ENCODE measurements around the genes GPR132, JAG2 and NUDT14.

- PRO-cap, result no peak
- RAMPAGE, long total RNA, 4 experiments, result no peak in any of the 4 experiments
These were observed 87.3 kb downstream of the KIF26A start for GRCh38 chr14:104225443-104226331.

GRCh38 chr14:104291358-104292089, 153.1 kb downstream of the KIF26A start:
- PRO-cap, result no peak
- RAMPAGE, long total RNA, 4 experiments, result no peak in any of the 4 experiments

- PRO-cap, result no peak
- RAMPAGE, long total RNA, 4 experiments, result no peak in any of the 4 experiments
These were observed 118.3 kb upstream of the C14orf180 start for GRCh38 chr14:104460997-104461964.

DNA sequence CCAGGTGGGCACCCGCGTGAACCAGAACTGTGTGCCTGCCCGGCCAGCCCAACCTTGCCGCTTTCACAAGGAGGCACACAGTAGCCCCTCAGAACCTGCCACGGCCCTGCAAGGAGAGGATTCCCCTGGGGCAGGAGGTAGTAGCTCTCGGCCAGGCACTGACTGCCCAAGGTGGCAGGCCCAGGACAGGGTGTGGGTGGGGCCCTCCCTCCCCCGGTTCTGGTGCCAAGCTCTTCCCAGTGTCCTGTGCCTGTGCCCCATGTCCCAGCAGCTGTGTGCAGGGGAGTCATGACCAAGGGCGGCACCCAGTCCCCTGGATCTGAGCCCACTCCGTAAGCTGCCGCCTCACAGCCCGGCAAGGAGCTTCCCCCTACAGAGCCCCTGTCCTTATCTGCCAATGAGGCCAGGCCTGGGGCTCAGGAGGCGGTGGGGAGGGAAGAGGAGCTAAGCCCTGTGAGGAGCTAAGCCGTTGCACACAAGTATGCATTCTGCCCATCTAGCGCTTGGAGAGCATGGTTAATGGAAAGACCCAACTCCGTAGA, 5.7 kb upstream of the C14orf180 start:
- PRO-cap, result no peak
- RAMPAGE, long total RNA, 4 experiments, result no peak in any of the 4 experiments

- PRO-cap, result no peak
- RAMPAGE, long total RNA, 4 experiments, result no peak in any of the 4 experiments
These were observed 606 bp downstream of the C14orf180 start for GRCh38 chr14:104580224-104580515.

DNA sequence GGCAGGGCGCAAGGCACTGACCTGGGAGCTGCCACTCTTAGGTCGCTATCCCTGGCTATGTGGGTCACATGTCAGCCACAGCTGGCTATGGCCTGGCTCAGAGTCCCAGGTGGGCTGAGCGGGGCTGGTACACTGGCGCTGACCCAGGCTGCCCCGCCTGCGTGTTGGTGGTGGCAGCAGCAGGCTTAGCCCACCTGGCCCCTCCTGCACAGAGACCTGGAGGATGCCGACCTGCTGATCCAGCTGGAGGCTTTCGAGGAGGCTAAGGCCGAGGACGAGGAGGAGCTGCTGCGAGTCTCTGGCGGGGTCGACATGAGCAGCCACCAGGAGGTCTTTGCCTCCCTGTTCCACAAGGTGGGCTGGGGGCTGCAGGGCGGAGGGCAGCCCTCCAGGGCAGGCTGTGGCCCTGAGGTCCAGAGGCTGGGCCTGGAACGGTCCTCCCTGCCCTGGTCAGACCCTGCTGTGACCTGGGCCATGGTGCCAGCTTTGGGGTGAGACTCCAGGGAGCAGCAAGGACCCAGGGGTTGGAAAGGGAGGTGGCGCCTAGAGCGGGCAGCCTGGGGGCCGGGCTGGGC, 16.5 kb downstream of the INF2 start:
- PRO-cap, result no peak
- RAMPAGE, long total RNA, 4 experiments, result no peak in any of the 4 experiments

- PRO-cap, result no peak
- RAMPAGE, long total RNA, 4 experiments, result no peak in any of the 4 experiments
These were observed 11.3 kb upstream of the ADSS1 start for GRCh38 chr14:104712710-104713142.

DNA sequence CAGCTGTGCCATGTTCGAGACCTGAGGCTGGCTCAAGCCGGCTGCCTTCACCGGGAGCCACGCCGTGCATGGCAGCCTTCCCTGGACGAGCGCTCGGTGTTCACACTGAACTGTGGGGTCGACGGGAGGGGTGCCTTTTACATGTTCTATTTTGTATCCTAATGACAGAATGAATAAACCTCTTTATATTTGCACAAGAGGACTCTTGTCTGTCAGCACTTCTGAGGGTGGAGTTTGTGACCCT, 6.4 kb downstream of the SIVA1 start:
- PRO-cap, result no peak
- RAMPAGE, long total RNA, 4 experiments, result no peak in any of the 4 experiments

GRCh38 chr14:104772699-104773296, 19.9 kb downstream of the SIVA1 start:
- PRO-cap, result no peak
- RAMPAGE, long total RNA, 4 experiments, result no peak in any of the 4 experiments

- PRO-cap, result no peak
- RAMPAGE, long total RNA, 4 experiments, result no peak in any of the 4 experiments
These were observed 6.4 kb downstream of the AKT1 start for GRCh38 chr14:104789017-104789748.

DNA sequence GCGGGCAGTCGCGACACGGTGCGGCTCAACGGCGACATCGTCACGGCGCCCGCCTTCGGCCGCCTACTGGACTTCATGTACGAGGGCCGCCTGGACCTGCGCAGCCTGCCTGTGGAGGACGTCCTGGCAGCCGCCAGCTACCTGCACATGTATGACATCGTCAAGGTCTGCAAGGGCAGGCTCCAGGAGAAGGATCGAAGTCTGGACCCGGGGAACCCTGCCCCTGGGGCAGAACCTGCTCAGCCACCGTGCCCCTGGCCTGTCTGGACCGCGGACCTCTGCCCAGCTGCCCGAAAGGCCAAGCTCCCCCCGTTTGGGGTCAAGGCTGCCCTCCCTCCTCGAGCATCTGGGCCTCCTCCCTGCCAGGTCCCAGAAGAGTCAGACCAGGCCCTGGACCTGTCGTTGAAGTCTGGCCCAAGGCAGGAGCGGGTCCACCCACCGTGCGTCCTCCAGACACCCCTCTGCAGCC, 502 bp downstream of the ZBTB42 start:
- PRO-cap, result no peak
- RAMPAGE, long total RNA, 4 experiments, result no peak in any of the 4 experiments

- PRO-cap, result no peak
- RAMPAGE, long total RNA, 4 experiments, result no peak in any of the 4 experiments
These were observed 1.8 kb downstream of the PLD4 start for GRCh38 chr14:104926539-104926864.

DNA sequence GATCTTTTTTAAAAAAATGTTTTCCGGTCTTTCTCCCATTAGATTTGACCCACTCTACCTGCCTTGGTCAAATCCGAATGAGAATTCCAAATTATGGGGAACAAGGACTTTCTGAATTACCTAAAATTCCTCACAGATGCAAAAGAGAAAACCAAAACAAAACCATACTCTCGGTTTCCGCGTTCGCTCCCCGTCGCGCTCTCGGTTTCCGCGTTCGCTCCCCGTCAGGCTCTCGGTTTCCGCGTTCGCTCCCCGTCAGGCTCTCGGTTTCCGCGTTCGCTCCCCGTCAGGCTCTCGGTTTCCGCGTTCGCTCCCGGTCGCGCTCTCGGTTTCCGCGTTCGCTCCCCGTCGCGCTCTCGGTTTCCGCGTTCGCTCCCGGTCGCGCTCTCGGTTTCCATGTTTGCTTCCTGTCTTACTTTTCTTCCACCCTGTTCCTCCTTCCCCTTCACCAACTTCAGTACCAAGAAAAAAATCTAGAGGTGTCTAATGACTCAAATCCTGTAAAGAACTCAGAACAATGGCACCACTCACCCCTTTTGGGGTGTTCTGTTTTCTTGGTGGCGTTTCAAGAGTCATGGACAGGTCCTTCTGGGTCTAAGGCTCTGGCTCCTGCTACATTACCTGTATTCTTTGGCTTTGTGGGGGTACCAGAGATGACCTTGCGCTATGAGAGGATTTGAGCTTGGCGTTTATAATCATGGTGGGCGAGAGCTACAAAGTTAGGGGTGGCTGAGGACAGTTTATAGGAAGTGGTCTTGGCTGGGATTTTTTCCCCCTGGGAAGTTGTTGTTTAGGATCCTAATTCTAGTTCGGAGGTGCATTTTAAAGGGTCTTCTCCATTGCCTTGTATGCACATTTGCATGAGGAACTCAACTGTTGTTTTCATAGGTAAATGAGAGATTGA, 12.7 kb upstream of the CDCA4 start:
- PRO-cap, result no peak
- RAMPAGE, long total RNA, 4 experiments, result no peak in any of the 4 experiments

DNA sequence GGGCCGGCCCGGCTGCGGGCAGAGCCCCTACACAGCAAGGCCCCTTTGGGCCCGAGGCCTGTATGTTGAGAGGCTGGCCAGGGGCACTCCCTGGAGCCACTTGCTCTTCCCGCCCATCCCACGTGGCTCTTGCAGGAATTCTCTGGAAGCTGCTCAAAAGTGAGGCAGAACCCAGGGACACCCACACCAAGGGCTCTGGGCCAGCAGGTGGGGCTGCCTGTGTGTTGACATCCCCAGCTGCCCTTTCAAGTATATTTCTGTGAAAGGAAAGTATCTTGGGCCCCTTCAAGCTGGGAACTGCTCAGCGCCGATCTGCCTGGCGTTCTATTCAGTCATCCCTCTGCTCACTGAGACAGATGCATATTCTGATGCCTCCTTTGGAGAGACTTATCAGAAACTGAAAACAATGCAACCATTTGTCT, 6.1 kb downstream of the GPR132 start:
- PRO-cap, result no peak
- RAMPAGE, long total RNA, 4 experiments, result no peak in any of the 4 experiments

DNA sequence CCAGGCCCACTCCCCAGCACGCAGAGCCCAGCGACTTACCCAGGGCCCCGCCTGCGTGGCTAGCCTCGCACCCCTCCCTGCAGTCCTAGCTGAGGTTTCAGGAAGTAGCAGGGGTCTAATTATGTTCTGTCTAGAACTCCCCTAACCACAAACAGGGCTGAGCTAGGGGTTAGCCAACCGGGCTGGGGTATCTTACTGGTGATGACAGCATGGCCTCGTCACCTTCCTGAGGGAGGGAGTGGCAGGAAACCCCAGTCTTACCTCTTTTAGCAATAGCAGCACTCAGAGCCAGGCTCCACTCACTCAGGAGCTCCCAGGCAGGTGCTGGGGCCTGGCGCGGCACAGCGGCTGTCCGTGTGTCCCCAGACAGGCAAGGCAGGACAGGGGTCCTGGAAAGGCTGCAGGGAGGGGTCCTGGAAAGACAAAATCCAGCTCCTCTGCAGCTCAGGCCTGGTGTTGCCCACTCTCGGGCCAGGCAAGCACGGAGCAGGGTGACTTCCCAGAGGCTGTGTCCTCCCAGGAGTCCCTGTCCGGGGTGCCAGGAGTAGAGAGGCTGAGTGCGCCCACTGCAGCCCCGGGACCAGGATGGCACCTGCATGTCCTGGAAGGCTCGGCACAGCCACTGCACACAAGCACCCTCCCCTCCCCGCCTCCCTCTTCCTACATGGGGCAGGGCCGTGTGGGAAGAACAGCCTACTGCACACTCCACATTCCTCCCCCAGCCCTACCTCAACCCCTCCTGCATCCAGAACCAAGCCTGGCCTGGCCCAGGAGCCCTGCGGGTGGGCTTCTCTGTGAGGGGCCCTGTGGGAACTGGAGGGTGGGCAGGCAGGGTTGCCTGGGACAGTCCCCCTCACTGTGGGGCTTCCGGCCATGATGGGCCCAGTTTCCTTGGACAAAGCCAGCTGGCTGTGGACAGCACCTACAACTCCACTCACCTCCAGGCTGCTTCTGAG, at the start of gene GPR132:
GPR132 (minus strand) TSS at position 91 of the 956 bp plus-strand sequence.
- PRO-cap, result no peak
- RAMPAGE, long total RNA, 4 experiments, result start-site peak on the minus strand in 1 of 4 experiments, centred at position 98 of the sequence, 6 reads per replicate

DNA sequence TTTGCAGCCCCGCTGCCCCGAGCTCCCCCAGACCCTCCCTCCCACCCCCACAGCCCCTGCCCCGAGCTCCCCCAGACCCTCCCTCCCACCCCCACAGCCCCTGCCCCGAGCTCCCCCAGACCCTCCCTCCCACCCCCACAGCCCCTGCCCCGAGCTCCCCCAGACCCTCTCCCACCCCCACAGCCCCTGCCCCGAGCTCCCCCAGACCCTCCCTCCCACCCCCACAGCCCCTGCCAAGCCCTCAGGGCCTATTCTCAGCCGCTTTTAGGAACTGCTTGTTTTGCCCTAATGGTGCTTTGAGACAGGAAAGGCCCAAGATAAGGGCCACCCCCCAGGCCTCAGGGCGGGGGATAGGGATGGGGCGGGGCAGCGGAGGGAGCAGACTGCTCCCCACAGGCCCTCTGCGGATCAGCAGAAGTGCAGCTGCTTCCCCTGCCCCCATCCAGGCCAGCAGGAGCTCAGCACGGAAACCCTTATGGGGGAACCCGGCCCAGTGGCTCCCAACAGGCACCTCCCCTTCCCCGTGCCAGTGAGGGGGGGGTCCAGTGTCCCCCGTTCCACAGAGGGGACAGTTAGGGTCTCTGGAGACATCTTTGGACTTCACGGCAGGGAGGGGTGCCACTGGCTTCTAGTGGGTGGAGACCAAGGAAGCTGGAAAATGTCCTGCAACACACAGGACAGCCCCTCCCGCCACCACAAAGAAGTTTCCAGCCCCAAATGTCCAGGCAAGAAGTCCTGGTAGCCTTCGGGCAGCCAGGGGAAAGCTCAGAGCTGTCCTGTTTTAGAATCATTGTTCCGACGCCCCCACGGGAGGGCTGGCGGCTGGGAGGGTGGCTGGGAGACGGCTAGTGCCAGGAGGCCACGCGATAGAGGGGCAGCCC, 10.2 kb upstream of the GPR132 start:
- PRO-cap, result no peak
- RAMPAGE, long total RNA, 4 experiments, result no peak in any of the 4 experiments

DNA sequence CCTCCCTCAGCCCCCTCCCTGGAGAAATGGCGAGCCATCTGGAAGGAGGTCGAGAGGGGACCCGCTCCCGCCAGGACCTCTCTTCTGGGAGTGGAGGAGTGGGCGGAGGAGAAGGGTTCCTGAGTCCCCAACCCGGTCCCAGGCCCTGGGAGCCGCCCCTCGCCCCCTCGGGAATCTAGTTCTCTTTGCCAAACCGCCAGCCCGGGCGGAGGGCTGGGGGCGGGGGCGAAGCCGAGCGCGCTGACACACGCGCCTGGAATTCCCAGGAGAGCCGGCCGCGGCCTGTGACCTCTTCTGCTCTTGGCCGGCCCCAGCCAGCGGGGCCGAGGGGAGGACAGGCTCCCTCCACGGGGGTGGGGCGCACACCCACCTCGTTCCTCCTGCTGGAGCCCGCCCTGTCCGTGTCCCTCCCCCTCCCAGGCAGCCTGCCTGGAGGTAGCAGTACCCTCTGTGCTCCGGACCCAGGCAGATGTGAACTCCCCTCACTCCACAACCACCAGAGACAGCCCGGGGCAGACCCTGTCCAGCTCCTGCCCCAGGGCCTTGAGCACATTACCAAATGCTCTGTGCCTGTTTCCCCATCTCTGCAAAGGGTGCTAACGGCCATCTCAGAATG, 23.0 kb upstream of the GPR132 start:
- PRO-cap, result no peak
- RAMPAGE, long total RNA, 4 experiments, result no peak in any of the 4 experiments

DNA sequence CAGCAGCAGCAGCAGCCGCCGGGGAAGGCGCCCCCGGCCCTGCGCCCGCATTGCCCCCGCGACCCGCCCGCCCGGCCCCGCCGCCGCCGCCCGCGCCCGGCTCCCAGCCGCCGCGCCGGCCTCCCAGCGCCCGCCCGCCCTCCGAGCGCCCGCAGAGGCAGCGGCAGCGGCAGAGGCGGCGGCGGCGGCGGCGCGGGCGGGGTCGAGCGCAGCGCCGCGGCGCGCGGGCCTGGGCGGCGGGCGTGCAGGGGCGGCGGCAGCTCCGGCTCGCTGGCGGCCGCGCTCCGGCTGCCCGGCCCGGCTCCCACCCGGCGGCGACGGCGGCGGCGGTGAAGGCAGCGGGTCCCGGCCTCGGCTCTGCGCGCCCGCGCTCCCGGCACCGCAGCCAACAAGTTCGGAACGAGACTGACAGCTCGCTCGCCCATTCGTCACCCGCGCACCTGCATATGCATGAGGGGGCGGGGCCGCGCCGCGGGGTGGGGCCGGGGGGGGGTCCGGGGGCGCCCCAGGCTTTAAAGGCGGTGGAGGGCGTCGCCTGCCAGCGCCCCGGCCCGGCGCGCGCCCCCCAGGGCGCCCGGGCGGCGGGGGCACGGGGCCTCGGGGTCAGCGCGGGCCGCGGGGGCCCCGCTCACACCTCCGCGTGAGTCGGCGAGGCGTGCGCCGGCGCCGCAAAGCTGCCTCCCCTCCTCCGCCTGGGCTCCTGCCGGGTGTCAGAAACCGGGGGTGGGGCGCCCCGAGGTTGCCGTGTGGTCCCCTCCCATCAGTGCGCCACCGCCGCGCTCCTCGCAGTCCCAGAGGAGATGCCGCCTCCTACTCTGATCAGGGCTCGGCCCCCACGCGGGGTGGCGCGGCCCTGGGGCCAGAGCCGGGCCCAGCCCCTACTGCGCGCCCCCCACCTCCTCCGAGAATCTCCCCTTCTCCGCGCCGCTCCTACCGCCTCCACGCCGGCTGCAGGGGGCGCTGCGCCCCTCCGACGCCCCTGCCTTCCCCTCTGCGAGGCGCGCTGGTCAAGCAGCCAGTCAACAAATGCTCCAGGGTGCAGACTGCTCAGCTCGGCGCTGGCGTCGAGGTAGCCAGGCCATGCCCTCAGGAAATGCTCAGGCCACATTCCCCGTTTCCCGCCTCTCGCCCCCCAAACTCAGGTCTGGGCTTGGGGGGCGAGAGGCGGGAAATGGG, at the start of gene JAG2:
JAG2 (minus strand) TSS at position 407 of the 1,176 bp plus-strand sequence.
- PRO-cap, result unidirectional peak, minus-strand start at position 359 of the sequence
- RAMPAGE, long total RNA, 4 experiments, result no peak in any of the 4 experiments

DNA sequence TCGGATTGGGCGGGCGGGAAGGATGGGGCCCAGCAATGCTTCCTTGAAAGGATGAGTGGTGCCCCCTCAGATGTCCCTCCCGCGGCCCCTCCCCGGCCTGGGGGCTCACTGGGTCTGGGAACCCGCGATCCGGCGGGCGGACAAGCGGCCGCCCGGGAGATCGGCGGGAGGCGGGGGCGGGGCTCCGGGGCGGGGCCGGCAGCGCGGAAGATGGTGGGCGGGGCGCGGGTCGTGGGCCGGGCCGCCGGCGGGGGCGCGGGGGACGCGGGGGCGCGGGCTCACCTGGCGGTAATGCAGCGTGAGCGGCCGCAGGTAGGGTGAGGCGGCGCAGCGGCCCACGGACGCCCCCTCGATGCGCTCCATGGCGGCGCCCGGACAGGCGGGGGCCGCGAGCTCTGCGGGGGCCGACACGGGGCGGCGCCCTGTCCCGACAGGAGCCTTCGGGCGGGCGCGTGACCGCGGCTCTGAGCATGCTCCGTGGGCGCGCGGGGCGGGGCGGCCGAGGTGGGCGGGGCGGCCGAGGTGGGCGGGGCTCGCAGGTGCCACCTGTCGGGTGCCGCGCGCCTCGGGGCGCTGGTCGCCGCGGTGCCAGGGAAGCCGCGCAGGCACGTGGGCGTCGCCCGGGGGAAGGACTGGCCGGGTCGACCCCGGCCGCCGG, at the start of gene NUDT14:
NUDT14 (minus strand) TSS at position 466 of the 658 bp plus-strand sequence.
- PRO-cap, result no peak
- RAMPAGE, long total RNA, 4 experiments, result no peak in any of the 4 experiments

DNA sequence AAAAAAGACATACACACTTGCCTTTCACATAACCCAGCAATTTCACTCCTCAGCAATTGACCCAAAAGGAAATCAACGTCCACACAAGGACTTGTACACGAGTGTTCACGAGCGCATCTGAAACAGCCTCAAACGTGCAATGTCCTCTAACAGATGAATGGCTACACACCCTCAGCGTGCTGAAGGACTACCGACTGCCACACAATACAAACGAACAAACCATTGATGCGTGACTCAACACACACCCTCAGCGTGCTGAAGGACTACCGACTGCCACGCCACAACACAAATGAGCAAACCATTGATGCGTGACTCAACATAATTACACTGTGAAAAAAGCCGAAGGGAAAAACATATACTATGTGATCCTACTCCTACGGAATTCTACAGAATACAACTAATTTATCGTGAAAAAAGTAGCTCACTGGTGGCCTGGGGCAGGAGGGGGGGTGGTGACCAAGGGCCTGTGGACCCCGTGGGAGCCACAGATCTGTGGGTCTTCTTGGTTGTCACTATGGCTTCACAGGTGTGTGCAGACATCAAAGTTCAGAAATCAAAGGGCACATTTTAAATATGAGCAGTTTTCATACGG, 25.0 kb upstream of the BTBD6 start:
- PRO-cap, result no peak
- RAMPAGE, long total RNA, 4 experiments, result no peak in any of the 4 experiments

Measured in sigmoid colon (tissue), 4 donors.